ENCODE data around the genes INO80D and KLF7.

GRCh38 chr2:203536190-203536704 lies 1.1 kb upstream of the RAPH1 start:
- PRO-cap = no peak
- RAMPAGE, long total RNA, 4 experiments = no peak in any of the 4 experiments

- PRO-cap = unidirectional peak, plus-strand start at chr2:203684236
- RAMPAGE, long total RNA, 4 experiments = no peak in any of the 4 experiments
Observed at GRCh38 chr2:203683867-203684548, 22.4 kb upstream of the CD28 start.

DNA sequence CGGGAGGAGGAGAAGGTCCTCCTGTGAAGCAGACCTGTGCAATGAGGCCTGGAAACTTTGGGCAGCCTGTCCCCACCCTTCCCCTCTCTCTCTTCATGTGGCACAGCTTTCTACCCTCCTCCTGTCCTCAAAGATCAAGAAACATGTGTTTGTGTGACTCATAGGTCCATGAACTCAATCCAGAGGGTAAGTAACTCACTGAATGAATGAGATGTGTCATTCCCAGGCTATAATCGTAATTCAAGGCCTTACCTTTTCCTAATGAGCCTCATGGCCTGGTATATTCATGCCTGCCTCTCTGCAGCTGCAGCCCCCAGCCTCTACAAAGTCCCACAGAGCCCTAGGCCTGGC lies 288.0 kb upstream of the PARD3B start:
- PRO-cap = no peak
- RAMPAGE, long total RNA, 4 experiments = no peak in any of the 4 experiments

- PRO-cap = no peak
- RAMPAGE, long total RNA, 4 experiments = no peak in any of the 4 experiments
Observed at GRCh38 chr2:204611008-204611721, 65.9 kb downstream of the PARD3B start.

GRCh38 chr2:204670334-204670533 lies 125.0 kb downstream of the PARD3B start:
- PRO-cap = no peak
- RAMPAGE, long total RNA, 4 experiments = no peak in any of the 4 experiments

- PRO-cap = no peak
- RAMPAGE, long total RNA, 4 experiments = no peak in any of the 4 experiments
Observed at GRCh38 chr2:204797822-204798578, 252.7 kb downstream of the PARD3B start.

GRCh38 chr2:205253186-205253781 lies 429.0 kb upstream of the NRP2 start:
- PRO-cap = no peak
- RAMPAGE, long total RNA, 4 experiments = no peak in any of the 4 experiments

DNA sequence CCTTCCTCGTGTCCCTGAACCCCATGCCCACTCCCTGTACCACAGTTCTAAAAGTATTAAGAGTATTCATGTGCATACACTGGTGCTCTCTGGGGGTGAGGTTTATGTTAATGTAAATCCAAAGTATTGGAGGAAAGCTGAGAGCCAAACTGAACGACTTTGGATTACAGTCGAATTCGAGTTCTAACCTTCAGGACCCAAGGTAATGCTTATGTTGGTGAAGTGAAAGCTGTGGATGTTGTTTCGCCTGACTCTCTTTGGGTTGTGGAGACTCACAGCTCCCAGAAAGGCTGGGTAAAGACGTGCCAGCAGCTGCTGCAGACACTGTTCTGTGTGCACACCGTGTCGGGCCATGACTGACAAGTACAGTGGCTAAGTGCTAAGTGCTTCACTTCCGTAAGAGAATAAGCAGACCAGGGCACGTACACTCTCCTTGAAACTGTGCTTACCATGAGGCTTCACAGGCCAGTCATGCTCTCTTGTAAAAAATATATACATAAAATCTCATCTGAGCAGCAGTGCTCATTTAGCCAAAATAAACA lies 85.9 kb downstream of the NRP2 start:
- PRO-cap = bidirectional peak, plus-strand start at position 284 of the sequence, minus-strand start at position 266 of the sequence
- RAMPAGE, long total RNA, 4 experiments = no peak in any of the 4 experiments

GRCh38 chr2:205777143-205777602 lies 94.9 kb downstream of the NRP2 start:
- PRO-cap = no peak
- RAMPAGE, long total RNA, 4 experiments = no peak in any of the 4 experiments

GRCh38 chr2:205800704-205801231 lies 118.5 kb downstream of the NRP2 start:
- PRO-cap = bidirectional peak, plus-strand start at chr2:205801086, minus-strand start at chr2:205801024
- RAMPAGE, long total RNA, 4 experiments = no peak in any of the 4 experiments

GRCh38 chr2:206085707-206086436 lies at the start of gene INO80D:
INO80D (minus strand) TSS chr2:206086174.
- PRO-cap = bidirectional peak, plus-strand start at chr2:206085955, minus-strand start at chr2:206085853; bidirectional peak, plus-strand start at chr2:206086204, minus-strand start at chr2:206086283
- RAMPAGE, long total RNA, 4 experiments = start-site peak on the plus strand in 2 of 4 experiments, at chr2:206085952-206085986 at its widest, 13 to 18 reads per replicate; start-site peak on the minus strand in 3 of 4 experiments, at chr2:206085818-206086217 at its widest, 19 to 22 reads per replicate

DNA sequence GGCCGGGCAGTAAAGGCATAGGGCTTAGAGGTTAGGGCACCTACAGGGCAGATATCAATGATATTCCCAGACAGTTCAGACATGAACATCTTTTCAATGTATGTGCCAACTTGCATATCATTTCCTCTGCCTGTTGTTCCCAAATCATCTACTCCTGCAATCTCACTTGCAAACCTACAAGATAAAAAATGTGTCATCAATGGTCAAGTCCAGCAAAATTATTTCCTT lies 12.4 kb downstream of the NDUFS1 start:
- PRO-cap = no peak
- RAMPAGE, long total RNA, 4 experiments = no peak in any of the 4 experiments

GRCh38 chr2:206858966-206859654 lies 80.2 kb upstream of the CPO start:
- PRO-cap = no peak
- RAMPAGE, long total RNA, 4 experiments = no peak in any of the 4 experiments

DNA sequence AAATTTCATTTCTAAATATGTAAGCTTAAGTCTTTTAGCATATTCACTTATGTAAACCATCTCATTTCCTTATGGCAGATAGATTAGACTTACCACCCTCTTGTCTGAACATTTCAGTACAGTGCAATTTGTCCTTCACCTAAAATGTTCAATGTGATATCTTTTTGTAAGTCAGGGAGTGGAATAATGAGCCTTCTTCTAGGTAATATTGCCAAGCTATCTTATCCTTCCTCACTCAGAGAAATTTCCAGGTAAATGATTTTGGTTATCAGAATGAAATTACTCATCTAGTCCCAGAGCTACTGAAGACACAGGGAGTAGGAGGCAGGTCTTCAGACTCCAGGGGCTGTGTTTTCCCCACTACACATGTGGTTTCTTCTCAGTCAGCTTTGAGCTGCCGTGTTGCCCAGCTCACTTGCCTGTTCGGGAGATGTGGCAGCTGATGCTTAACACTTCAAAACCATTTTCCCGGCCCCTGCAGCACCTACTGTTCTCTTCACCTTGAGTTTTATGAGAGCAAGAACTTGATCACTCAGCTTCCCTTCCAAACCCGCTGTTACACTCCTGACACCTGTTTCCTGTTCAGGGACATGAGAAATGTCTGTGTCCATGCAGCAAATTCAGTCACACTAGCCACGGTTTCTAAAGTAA lies 92.1 kb downstream of the KLF7 start:
- PRO-cap = no peak
- RAMPAGE, long total RNA, 4 experiments = no peak in any of the 4 experiments

GRCh38 chr2:207136333-207137161 lies 29.2 kb downstream of the KLF7 start:
- PRO-cap = no peak
- RAMPAGE, long total RNA, 4 experiments = no peak in any of the 4 experiments

GRCh38 chr2:207165512-207166270 lies at the start of gene KLF7:
KLF7 (minus strand) TSS chr2:207165948.
- PRO-cap = bidirectional peak, plus-strand start at chr2:207165874, minus-strand start at chr2:207165807; bidirectional peak, plus-strand start at chr2:207166383, minus-strand start at chr2:207166186
- RAMPAGE, long total RNA, 4 experiments = start-site peak on the minus strand in 3 of 4 experiments, at chr2:207165404-207166045 at its widest, 26 to 269 reads per replicate

- PRO-cap = no peak
- RAMPAGE, long total RNA, 4 experiments = no peak in any of the 4 experiments
Observed at GRCh38 chr2:207501730-207502590, 27.8 kb upstream of the CREB1 start.

GRCh38 chr2:207711267-207711423 lies 295 bp upstream of the CCNYL1 start:
- PRO-cap = bidirectional peak, plus-strand start at chr2:207711515, minus-strand start at chr2:207711325
- RAMPAGE, long total RNA, 4 experiments = no peak in any of the 4 experiments

- PRO-cap = no peak
- RAMPAGE, long total RNA, 4 experiments = no peak in any of the 4 experiments
Observed at GRCh38 chr2:207760996-207761713, 8.6 kb downstream of the FZD5 start.

GRCh38 chr2:207766046-207766686 lies 3.5 kb downstream of the FZD5 start:
- PRO-cap = no peak
- RAMPAGE, long total RNA, 4 experiments = no peak in any of the 4 experiments